Brain (tissue), 1 donor: Measurements from ENCODE around the gene IL1RL2.

GRCh38 chr2:101700226-101700865 lies 2.8 kb downstream of the MAP4K4 start:
- RRBS, result no CpG with 5 or more reads among the region's 7 CpGs

- RRBS, result no CpG with 5 or more reads among the region's 12 CpGs
Measured at GRCh38 chr2:101843963-101844681, 146.6 kb downstream of the MAP4K4 start.

- RRBS, result no CpG with 5 or more reads among the region's 4 CpGs
Measured at GRCh38 chr2:101866205-101866655, 125.5 kb upstream of the IL1R2 start.

DNA sequence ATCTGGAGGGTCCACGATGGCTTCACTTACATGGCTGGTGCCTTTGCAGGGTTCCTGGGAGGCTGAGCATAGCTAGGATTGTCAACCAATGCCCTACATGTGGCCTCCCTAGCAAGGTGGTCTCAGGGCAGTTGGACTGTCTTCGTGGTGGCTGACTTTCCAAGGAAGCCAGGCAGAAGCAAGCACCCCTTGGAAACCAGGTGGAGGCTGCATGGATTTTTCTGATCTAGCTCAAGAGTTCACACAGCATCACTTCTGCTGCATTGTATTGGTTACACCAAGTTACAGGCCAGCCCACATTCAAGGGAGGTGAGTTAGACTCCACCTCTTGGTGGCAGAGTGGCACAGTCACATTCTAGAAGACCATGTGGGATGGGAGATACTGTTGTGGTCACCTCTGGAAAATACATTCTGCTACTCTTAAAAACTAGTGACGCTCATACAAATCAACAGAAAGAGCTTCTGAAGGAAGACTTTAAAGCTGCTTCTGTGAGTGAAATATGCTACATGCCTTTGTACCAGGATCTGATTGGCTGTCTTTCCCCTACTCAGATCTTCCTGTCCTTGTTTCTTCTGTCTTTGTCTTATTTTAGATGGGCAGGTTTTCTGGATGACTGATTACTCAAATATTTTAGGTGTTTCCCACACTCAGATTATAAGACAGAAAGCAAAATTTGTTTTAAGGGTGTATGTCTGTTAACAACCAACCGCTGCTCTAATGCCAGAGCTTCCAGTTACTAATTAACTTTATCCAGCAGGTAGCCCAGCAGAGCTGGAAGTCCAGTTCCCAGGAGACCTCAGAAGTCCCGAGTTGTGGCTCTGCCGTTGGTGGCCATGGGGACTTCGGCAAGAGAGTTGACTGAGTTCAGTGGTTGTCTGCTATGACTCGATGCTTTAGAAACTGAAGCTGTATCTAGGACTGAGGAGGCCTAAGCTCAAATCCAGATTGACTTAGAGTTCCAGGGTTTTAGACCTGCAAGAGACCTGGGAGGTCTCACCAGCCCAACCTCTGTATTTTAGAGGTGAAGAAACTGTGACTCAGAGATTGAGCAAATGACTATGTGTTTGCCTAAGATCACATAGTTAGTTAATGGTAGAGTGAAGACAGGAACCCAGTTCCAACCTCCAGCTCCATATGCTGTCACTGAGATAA lies 7.2 kb downstream of the IL1R2 start:
- RRBS, result no CpG with 5 or more reads among the region's 8 CpGs

GRCh38 chr2:102064148-102064676 lies 72.5 kb downstream of the IL1R2 start:
- RRBS, result no CpG with 5 or more reads among the region's 8 CpGs

GRCh38 chr2:102065653-102066394 lies 74.1 kb downstream of the IL1R2 start:
- RRBS, result no CpG with 5 or more reads among the region's 13 CpGs

DNA sequence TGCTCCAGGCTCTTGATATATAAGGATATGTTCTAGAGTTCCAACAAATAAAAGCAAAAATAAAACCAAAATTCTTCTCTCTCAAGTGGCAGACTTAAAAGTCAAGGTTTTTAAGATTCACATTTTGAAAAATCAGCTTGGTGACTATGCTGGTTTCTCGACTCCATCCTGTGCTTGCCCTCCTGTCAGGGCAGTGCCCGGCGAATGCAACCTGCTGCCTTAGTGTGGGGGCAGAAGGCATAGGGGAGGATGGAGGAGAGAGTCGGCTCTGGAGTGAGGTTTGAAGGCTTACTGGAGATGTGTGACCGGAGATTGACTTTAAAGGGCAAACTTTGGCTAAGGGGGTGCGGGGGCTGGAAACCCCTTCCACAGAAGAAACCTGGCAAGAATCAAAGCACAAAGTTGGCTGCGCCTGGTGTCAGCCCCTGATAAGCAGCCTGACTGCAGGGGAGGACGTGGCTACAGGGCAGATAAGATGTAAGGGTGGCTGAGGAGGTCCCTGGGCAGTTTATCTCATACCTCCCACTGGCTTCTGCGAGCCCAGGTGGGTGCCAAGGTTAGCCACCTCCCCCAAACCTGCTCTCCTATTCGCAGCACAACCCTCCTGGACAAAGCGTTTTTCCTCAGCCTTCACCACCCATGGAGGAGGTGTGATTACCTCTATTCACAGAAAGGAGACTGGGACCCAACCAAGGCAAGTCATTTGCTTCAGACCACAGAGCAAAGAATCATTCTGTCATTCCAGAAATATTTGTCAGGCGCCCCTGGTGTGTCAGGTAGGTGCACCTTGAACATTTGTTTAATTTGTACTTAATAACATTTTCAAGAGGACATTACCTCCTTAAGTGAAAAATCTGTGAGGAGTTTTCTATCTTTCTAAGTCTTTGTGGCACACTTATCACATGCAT lies 73.3 kb upstream of the IL1R1 start:
- RRBS, result 97% methylated on average over 2 of the region's 12 CpGs

DNA sequence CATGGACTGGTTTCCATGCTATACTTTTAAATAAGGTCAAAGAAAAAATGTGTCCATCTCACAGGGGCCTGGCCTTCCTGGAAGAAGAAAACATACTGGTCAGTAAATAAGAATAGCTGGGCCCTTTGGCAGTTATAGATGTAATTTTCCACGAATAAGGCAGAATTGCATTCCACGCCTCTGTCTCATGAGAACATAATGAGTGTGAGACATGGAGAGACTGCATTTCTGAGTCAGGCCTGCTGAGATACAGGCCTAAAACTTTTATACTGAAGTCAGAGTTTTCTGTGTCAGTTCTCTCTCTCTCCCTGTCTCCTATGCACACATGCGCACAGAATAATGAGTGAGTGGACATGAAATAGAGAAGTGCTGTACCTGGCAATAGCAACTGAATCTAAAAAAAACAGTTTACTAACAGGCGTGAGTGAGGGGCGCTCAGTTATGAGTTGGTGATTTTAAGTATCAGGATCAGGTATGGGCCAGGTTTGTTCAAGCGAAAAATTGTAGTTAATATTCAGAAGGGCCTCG lies 20.4 kb upstream of the IL1R1 start:
- RRBS, result no CpG with 5 or more reads among the region's 7 CpGs

DNA sequence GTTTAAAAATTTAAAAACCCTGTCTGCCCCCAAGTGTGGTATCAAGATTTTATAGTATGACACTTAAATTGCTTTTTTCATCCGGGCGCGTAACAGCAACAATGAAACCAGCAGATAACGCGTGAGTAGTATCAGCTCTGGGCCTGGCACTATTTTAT lies 638 bp upstream of the IL1R1 start:
- RRBS, result no CpG with 5 or more reads among the region's 5 CpGs

DNA sequence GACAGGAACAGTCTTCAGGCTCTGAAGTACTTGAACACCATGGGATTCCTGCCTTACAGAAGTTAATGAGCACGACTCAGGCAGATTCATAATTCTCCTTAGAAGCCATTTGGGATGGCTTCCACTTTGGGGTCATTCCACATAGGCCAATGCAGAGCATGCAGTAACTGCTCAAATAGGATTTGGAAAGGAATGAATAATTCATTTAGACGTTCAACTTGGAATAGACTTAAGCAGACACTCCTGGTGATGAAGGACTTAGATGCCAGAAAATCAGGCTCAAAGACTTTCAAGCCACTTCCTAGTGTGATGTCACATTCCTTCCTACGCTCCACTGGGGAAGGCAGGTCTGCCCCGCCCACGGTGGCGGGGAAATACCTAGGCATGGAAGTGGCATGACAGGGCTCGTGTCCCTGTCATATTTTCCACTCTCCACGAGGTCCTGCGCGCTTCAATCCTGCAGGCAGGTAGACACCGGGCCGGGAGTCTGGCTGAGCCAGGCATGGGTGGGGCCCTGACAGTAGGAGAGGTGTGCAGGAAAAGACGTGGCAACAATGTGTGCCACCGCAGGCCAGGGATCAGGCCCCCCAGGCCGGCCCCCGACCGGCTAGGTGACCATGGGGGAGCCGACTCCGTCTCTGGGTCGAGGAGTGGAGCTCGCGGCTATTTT lies at the start of gene IL1RL2:
TSS of gene IL1RL2 (plus strand) at position 404 of the 670 bp plus-strand sequence.
- RRBS, result no CpG with 5 or more reads among the region's 22 CpGs

DNA sequence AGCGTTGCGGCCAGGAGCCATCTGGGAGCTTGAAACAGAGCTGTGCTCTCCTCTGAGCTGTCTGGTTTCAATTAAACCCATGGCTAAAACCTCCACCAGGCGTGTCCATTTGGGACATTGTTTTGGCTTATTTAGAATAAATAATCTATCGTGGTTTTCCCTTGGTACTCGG lies 58.5 kb downstream of the IL1RL2 start:
- RRBS, result no CpG with 5 or more reads among the region's 5 CpGs

DNA sequence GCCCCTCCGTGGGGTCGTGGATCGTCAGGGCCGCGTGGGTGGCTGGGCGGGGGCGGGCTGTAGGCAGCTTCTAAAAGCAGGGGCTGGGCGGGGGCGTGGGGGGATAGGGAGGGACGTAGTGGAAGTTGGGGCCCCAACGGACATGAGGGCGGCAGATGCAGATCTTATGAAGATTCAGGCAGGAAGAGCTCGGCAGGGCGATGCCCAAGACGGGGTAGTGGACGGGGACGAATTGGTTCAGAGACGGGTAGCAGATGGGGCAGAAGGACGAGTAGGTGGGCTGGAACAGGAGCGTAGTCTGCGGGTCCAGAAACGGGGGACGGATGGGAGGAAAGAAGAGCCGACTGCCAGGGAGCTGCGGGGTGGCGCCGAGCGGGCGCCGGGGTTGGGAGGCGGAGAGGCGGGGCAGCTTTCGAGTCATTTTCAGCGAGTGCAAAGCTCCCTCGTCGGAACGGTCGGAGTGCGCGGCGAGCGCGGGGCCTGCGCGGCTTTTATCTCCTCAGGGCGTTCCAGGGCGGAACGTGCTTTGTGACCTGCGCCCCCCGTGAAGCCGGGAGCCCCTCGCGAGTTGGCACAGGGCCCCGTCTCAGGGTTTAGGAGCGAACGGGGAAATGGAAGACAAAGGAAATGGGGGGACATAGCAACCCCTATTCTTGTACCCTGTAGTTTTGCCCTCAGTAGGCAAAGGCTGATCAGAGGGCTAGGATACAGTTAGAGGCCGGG lies 60.4 kb upstream of the IL1RL1 start:
- RRBS, result no CpG with 5 or more reads among the region's 57 CpGs

DNA sequence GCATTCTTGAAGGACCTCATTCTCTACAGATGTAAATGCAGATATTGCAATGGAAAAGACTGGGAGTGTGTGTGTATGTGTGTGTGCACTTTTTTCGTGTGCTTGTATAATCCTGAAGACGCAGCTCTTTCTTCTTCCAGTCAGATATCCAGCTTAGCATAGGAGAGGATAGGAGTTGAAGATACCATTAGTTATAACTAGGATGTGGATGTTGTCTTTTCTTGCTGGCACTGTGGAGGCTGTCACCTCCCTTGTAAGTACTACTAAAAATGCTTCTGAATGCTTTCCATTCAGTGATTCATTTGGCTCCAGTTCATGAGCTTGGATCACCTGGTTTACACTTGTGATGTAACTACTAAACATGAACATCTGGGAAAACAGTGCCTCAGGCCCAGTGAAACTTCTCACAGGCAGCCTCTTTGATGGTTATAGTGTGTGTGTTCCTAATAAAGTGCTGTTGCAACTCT lies 13.1 kb upstream of the SLC9A2 start:
- RRBS, result no CpG with 5 or more reads among the region's 2 CpGs

GRCh38 chr2:102634411-102635123 lies 15.2 kb downstream of the SLC9A2 start:
- RRBS, result no CpG with 5 or more reads among the region's 5 CpGs

DNA sequence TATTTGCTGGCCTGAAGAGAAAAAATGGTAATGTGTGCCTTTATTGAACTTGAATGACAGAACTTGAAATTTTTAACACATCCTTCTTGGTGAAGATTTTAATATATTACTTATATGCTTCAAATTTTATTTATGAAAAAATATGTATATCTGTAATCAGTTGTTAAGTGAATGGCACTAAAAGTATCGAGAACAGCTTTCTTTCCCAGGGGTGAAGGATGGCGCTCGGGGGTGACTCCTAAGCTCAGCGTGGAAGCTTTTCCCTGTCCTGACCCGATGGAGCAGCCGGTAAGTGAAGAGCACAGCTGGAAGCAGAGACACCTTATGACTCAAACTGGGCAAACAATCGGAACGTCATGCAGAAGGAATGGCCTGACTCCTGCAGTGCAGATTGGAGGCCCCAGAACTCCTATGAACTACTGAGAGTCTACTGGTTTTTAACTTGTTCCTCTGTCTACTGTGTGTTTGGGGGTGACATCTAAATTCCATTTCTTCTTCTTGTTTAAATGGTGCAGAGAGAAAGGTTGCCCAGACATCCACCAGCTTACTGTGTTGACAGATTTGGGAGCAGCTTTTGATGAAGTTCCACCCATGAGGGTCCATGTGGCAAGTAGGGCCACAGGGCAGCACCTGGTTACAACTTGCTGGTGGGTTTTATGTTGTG lies 27.8 kb downstream of the MFSD9 start:
- RRBS, result no CpG with 5 or more reads among the region's 8 CpGs

- RRBS, result no CpG with 5 or more reads among the region's 8 CpGs
Measured at GRCh38 chr2:102715071-102715818, 21.4 kb downstream of the MFSD9 start.

- RRBS, result no CpG with 5 or more reads among the region's 5 CpGs
Measured at GRCh38 chr2:102826937-102827444, 65.2 kb downstream of the TMEM182 start.

DNA sequence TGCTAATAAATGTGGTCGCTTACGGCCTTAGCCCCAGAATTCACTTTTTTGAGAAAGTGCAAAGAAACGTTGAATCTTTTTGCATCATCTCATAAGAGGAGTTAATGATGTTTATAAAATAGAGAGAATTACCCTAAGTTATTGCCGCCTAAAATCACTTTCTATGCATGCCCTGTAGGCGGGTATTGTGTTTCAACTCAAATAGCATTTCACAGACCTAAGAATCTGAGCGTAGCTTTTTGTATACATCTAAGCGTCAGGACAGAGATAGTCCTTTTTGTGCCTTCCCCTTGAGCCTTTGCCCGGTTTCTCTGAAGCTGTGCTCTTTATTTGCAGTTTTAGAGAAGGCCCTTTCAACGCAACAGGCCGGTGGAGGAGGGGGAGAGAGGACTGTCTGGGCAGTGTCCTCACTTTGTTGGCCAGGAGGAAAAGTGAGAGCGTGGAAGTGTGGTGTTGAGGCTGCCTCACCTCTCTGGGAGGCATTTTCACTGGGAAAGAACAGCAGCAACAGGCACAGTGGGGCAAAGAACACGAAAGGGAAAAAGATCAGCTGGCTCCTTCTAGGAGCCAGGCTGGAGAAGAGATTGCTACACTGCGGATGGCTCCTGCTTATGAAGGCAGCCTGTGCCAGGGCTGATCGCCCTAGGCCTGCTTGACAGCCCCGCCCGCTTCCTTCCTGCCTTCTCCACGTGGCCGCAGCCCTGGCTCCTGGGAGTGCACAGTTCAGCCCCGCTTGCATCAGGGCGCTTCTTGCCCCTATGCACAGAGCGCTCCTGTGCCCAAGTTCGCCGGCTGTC lies 195.7 kb upstream of the POU3F3 start:
- RRBS, result 39% methylated on average over 1 of the region's 23 CpGs

- RRBS, result no CpG with 5 or more reads among the region's 11 CpGs
Measured at GRCh38 chr2:104845605-104845968, 8.3 kb upstream of the POU3F3 start.

GRCh38 chr2:104853120-104853988 lies 561 bp upstream of the POU3F3 start:
- RRBS, result no CpG with 5 or more reads among the region's 68 CpGs